M059J (cell line): ENCODE measurements around a stretch of chr4.

DNA sequence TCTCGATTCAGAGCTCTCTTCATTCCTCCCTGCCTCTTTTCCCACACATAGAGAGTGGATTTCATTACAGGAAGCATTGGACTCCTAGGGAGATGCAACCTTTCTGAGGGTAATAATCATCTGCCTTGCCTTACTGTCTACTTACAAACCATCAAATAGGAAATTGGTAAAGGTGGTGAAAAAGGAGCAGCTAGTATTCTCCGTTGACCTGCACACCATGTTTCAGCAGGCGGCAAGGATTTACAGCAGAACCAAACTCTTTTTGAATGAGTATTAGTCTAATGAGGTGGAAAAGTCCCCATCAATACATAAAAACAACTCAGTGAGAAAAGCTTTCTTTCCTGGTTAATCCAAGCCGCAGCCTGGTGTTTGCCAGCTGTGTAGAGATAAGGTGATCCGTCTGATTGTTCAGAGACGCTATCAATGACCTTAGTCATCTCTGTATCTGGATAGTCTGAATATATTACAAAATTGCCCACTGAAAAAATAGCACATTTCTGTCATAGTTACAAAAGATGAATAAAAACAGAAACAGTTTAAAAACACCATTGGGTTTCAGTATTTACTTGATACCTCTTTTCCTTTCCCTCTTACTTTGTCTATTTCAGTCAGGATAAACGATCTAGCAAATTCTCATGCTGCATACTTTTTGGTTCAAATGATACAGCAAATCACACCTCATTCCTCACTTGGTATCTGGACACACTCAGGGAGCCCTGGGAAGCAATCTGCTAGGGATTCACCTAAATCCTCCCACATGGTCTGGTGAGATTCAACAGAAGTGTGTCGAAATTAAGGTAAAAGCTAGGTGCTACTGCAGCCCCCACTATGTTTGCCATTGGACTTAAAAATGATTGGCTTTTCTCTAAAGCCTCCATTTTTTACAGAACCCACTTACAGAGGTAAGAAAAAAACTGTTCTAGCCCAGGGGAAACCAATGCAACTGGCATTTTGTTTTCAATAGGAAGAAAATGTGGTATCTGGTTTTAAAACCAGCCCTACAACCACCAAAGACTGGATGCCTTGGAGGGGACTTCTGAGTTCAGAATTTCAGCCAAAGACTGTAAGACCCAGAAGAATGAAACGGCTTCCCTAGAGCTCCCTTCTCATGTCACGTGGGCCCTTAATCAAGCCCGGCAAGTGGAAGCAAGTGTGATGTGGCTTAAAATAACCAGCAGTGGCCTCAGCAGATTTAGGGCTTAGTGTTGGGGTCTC lies 110.6 kb upstream of the TBC1D9 start:
- RAMPAGE, long total RNA = no peak

GRCh38 chr4:142091646-142092239 lies 455.4 kb downstream of the IL15 start:
- RAMPAGE, long total RNA = no peak

GRCh38 chr4:142416541-142416774 lies 429.6 kb downstream of the INPP4B start:
- RAMPAGE, long total RNA = no peak

GRCh38 chr4:142567204-142567655 lies 278.9 kb downstream of the INPP4B start:
- RAMPAGE, long total RNA = no peak

GRCh38 chr4:142568053-142568576 lies 278.0 kb downstream of the INPP4B start:
- RAMPAGE, long total RNA = no peak

- RAMPAGE, long total RNA = no peak
These were observed 472 bp downstream of the INPP4B start for GRCh38 chr4:142845633-142846025.

GRCh38 chr4:143183818-143184541 lies 737 bp upstream of the USP38 start:
- RAMPAGE, long total RNA = no peak

DNA sequence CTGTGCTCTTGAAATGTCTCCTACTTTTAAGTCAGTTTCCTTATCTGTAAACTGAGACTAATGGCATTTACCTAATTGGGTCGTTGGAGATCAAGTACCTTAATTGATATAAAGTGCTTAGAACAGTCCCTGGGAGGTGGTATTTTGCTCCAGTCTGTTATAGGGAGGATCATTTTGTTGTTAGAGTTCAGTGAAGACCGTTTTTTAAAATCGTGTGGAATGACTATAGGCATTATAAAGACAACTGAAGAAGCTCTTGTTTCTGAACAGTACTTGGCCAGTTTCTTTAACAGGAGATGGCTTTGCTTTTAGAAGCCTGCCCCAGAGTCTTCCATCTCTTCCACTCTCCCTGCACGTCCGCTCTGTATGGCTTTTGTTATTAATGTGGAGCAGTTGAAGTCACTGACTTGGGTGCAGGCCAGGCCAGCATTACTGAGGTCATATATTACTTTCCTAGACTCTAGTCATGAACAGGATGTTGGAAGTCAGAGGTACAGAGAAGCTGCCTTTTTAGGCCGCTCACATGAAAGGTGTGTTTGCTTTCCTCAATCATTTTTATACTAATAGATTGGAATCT lies 44.9 kb downstream of the GAB1 start:
- RAMPAGE, long total RNA = no peak

DNA sequence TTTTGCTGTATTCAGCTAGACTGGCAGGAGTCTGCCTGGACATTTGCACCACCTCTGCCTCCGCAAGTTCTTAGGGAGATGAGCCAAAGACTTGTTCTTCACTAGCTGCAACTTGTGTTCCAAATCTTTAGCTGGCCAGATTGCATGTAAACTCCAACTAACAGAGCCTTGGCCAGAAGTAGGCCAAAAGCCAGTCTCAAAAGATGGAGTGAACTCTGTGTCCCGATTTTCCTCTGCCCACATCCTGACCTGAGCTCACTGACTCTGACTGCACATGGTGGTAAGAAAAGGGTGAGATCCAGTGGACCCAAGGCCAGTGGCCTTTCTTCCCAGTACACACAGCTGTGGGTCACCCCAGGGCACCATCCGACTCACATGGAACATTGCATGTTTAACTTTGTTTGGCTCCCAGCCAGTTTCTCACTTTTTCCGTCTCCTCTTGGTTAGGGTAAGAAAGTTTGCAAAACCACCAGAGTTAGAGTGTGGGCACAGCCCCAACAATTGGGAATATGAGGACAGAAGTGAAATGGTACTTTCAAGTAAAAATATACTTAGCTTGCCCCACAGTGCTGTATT lies 69.8 kb downstream of the GAB1 start:
- RAMPAGE, long total RNA = no peak

DNA sequence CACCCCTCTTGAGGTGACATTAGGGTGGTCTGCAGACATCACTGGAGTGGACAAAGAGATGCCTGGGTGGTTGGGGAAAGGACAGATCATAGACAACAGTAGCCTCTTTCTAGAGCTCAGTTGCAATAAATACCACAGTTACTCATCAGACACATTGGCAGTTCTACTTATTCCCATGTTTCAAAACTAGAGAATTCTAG lies 44.1 kb downstream of the SMARCA5 start:
- RAMPAGE, long total RNA = no peak

DNA sequence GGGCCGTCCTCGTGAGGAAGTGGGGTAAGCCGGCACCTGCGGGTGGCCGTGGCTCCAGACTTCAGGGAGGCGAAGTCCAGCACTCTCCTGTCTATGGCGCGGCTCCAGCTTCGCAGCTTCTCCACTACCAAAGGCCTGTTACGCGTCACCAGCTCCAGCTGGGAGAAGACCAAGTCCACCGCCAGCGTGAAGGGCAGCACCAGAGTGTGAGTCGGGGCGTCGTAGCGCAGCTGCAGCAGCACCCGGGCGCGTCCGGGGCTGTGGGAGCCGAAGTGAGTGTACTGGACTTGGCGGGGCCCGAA lies 504 bp downstream of the FREM3 start:
- RAMPAGE, long total RNA = no peak

DNA sequence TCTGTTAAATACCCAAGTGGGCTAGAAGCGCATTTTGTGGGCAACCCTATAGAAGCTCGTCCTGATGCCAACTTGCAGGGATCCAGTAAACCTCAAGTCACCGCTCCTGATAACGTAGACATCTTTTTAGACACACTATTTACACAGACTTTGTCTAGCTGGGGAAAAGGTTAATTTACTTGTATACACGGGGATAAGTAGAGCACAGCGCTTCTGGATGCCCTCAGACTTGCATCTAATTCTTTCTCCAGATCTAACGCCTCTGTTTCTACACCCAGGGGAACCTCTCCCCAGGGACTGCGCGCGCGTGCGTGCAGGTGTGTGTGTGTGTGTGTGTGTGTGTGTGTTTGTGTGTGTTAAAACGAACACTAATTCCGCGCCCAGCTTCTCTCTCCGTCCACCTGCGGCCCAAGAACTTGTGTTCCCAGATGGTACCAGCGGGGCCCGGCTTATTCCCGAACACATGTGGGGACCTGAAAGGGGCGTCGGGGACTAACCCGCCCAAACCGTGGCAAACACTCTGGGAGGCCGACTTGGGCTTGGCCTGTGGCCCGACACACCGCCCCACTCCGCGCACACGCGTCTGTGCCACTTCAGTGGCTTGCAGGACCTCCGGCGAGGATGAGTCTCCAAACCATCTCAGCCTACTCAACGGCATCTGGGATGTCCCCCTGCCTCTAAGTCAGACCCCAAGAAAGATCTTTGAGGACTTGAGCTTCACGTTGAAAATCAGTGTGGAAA lies 995 bp upstream of the HHIP start:
- RAMPAGE, long total RNA = no peak

DNA sequence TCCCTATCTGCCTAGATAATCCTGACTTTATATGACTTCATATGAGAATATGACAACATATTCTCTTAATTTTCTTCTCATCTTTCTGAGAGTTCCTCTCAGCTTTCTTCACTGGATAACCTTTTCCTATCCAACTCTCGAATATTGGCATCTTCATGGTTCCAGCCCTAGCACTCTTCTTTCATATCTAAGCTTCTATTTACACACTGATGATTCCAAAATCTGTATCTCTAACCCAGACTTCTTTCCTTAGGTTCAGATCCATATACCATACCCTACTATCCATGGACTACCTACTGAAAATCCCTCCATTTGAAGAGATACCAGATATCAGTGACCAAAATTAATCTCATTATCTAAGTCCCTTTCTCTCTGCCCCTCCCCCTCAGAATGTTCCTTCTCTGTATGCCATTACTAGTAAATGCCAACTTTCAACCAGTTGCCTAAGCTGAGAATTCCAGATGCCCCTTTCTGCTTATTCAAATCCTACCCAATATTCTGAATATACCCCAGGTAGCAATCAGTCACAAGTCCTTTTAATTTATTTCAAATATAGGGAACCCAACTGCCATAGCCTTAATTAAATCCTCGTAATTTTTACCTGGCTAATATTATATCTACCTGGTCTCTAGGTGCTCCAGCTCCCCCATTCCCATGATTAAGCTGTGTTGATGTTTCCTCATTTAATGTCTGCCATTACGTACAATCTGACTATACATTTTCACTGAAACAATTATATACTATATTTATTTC lies 40.5 kb downstream of the ANAPC10 start:
- RAMPAGE, long total RNA = no peak

GRCh38 chr4:145098414-145099241 lies 517 bp downstream of the ABCE1 start:
- RAMPAGE, long total RNA = no peak

DNA sequence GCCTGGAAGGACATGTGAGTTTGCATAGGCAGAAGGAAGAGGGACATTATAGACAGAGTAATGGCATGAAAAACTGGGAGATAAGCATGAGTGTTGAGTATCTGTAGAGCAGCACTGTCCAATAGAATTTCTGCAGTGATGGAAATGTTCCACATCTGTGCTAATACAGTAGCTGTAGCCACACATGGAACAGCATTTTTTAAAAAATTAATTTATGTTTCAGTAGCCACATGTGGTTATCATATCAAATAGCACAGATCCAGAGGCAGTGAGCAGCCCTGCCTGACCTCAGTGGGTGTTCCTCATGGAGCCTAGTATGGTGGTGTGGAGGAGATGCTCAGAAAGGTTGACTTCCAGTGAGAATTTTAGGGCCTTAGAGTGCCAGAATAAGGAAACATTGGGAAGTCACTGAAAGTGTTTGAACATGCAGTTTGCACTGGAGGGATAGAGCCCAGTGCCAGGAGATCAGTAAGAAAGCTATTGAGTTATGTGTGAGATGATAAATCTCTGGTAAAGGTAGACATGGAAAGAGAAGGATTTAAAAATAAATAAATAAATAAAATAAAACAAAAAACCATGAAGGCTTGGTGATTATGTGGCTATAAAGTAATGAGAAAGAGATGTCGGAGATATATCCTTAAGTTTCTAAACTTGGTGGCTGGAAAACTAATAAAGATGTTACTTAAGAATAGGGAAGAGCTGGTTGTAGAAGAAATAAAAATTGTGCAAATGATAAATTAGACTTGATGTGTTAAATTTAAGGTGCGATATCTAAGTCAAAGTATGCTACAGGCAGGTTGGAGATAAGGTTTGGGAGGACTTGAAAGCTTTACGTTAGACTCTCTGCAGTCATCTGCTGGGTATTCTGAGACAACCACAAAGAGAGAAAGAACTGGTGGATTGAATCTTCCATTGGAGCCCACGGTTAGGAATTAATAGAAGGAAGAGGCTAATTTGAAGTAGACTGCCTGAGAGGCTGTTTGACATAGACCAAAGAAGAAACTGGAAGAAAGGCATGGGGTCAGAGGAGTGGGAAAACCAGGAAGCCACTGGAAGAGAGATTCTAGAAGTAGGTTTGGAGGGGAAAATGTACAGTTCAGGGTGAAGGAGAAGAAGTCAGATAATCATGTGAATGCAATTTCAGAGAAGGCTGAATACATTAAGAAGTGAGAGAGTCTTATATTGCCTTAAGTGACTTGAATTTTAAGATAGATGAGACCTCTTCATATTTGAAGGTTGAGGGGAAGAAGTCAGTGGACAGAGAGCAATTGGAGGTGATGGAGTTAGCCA lies 7.7 kb downstream of the SMAD1 start:
- RAMPAGE, long total RNA = no peak

- RAMPAGE, long total RNA = no peak
These were observed 64.9 kb downstream of the SMAD1 start for GRCh38 chr4:145546475-145546957.

DNA sequence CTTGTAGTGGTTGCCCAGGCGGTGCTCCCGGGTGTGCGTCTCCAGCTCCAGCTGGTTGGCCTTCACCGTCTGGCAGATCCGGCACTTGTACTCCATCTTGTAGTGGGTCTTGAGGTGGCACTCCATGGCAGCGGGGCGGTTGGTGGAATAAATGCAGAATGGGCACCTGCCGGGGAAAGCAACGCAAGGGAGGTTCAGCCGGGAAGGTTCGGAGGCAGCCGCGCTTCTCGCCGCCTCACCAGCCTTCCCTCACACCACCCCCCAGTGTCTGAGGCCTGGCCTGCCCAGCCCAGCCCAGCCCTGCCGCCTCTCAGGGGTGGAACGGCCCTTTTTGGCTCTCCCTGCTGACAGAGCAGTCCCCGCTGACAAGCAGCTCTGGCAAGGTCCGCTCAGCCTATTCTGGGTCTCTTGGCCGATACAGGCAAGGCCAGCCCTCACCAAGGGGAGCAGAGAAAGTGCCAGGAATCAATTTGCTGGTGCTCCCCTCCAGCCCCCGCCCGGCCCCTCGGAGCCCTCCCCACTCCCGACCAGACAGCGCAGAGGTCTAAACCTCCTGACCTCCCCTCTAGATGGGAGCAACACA lies 81.6 kb downstream of the C4orf51 start:
- RAMPAGE, long total RNA = no peak

DNA sequence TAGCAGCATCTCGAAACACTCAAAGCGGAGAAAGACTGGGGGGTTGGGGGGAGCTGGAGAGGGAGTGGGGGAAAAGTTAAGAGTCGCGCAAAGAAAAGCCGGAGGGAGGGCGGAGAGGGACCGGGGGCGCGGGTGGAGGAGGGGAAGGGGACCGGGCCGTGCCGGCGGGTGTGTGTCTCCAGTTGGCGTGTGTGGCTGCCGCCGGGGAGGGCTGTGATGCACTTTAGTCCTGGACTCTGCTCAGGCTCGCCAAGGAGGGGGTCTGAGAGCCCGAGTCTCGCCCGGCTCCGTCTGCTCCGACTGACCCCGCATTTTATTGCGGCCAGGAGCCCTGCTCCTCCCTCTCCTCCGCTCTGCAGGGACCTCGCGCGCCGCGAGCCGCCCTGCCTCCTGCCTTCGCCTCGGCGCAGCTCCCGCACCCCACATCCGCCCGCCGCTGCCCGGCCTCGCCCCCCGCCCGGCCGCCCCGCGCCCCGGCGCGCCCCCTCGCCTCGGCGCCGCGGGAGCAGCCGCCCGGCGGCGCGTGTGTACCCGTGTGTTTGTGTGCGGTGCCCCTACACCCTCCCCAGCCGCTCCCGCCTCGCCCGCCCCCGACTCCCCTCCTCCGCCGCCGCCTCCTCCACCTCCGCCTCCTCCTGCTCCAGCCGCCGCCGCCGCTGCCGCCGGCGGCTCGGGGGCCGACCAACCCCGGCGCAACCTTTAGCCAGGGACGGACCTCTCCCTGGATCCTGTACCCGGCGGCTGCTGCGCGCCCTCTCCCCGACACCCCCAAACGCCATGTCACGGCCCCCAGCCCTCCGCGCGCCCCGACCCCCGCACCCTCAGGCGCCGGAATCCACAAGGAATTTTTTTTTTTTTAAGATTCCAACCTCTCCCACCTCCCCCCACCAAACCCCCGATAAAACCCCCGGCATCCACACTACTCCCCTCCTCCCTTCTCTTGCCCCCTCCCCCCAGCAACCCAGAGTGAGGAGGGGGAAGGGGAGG lies 1.2 kb downstream of the ZNF827 start:
- RAMPAGE, long total RNA = no peak

DNA sequence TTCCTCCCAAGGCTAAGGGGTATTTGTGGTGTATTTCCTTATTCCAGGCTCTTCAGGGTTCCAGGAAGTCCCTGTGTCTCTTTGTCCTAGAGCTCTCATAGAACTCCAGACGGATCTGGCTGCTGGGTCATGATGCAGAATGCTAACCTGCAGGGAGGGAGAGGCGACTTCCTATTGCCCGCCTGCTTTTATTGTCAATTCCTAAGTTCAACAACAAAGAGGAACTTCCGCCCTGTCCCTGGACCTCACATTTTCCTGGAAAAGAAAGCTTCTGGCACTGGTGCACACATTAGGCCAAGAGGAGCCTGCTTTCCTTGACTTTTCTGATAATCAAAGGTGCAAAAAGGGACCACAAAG lies 46.0 kb upstream of the ZNF827 start:
- RAMPAGE, long total RNA = no peak

DNA sequence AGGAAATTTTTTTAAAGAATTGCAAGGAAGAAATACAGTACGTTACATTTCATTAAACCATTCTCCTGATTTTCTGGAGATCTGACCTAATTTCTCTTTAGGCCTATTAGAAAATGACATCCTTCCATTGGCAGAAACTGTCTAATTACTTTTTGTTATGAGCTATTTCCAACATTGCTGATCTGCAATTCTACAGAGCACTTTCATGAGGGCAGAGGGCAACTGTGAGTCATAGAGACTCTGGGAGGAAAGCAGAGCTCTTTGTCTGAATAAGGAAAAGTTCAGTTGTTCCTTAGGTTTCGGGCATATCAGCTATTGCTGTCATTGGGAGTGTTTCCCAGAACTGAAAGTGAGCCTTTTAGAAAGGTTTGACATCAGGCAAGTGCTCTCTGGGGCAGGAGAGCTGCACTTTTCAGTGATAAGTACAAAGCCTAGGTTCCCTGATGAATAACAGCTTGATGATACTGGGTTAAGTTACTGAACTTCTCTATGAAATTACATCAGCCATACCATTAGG lies 119.2 kb upstream of the EDNRA start:
- RAMPAGE, long total RNA = no peak